ENCODE measurements around a stretch of chr21.

- PRO-cap, 3 experiments: no peak in any of the 3 experiments
- RAMPAGE, long total RNA, 2 experiments: no peak in any of the 2 experiments
- RRBS: no CpG with 5 or more reads among the region's 5 CpGs
Measured at GRCh38 chr21:5127306-5127524, 5394.2 kb upstream of the TPTE start.

DNA sequence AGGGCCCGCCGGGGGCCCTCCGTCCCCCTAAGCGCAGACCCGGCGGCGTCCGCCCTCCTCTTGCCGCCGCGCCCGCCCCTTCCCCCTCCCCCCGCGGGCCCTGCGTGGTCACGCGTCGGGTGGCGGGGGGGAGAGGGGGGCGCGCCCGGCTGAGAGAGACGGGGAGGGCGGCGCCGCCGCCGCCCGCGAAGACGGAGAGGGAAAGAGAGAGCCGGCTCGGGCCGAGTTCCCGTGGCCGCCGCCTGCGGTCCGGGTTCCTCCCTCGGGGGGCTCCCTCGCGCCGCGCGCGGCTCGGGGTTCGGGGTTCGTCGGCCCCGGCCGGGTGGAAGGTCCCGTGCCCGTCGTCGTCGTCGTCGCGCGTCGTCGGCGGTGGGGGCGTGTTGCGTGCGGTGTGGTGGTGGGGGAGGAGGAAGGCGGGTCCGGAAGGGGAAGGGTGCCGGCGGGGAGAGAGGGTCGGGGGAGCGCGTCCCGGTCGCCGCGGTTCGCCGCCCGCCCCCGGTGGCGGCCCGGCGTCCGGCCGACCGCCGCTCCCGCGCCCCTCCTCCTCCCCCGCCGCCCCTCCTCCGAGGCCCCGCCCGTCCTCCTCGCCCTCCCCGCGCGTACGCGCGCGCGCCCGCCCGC, 2308.5 kb upstream of the TPTE start:
- PRO-cap, 3 experiments: peak in 1 of 3 experiments; most common plus-strand start position 544 of the sequence (in 1)
- RAMPAGE, long total RNA, 2 experiments: no peak in any of the 2 experiments
- RRBS: no CpG with 5 or more reads among the region's 107 CpGs

GRCh38 chr21:8815145-8815950, 1706.0 kb upstream of the TPTE start:
- PRO-cap, 3 experiments: no peak in any of the 3 experiments
- RAMPAGE, long total RNA, 2 experiments: no peak in any of the 2 experiments
- RRBS: 29% methylated on average over 7 of the region's 49 CpGs

- PRO-cap, 3 experiments: no peak in any of the 3 experiments
- RAMPAGE, long total RNA, 2 experiments: start-site peak on the plus strand in 1 of 2 experiments, at chr21:8988305-8988922 at its widest, 15 reads per replicate
- RRBS: 12% methylated on average over 39 of the region's 99 CpGs
Measured at GRCh38 chr21:8987945-8989301, 1533.0 kb upstream of the TPTE start.

DNA sequence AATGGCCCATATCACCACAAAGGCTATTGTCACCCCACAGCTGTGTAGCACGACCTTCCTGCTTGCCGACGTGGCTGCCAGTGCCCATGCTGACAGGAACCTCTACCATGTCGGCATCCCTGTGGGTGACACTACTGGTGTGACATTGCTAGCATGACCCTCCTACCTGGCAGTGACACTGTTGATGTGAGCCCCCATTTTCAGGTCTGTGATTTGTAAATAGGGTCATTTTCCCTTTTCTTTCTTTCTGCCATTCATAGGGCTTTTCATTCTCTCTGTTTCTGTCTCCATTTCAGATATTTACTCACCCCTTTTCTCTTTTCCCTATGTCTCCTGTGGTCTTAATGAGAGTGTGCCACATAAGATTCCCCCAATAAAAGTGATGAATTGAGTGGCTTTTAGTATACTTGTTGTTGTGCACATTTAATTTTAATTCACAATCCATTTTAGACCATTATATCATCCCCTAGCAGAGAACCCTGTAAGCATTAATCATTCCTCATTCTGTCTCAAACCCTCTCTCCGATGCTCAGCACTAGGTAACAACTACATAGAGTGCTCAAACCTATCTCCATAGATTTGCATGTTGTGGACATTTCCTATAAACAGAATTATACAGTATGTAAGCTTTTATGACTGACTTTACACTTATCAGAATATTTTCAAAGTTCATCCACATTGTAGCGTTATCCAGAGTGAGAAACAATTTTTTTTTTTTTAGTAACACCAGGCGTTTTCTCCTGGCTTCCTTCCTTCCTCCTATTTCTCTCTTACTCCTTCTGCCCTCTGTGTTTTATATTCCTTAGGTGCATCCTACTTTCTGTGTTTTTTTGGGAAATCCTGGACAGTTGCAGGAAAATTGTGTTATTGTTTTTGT, 1528.2 kb upstream of the TPTE start:
- PRO-cap, 3 experiments: no peak in any of the 3 experiments
- RAMPAGE, long total RNA, 2 experiments: no peak in any of the 2 experiments
- RRBS: no CpG with 5 or more reads among the region's 7 CpGs

DNA sequence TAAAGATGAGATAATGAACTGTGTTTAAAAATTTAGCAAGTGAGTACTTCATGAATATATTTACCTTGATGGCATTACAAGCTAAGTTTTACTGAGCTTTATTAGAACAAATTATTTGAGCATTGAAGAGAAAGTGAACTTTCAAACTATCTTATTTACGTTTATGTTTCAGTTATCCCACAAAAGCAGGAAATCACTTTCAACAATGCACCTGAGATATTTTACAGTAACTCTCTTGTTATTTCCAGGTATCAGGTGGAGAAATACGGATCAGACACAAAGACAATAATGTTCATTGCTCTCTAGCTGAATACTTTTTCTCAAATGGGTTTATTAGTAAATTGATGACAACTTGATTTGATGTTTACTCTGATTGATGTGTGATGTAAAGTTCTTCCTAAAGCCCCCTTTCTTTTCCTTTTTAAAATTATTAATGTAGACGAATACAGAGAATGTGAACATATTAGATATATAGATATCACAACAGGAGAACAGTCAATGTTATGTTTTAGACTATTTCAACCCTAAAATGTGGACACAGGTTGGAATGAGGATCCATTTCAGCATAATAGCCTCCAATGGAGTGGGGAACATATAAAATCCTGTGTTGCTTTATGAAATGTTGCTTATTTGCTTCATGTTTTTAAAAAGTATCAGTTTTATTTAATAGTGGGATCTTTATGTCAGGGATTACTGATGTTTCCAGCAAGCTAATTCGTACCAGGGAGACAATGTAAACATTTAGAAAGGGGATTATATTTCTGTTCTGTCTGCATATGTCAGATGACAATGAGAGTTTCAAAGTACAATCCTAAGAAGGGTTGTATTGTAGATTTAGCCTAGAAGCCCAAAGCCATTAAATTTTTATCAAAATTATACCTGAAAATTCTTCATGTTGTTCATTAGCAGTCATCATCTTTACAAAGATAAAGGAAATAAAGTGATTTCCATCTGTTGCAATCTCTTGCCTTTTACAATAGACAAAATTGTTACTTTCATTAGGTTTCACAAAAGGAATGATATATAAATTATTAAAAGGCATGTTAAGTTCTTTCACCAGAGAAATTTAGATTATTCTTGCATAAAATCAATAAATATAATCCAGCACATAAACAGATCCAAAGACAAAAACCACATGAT, 1522.2 kb upstream of the TPTE start:
- PRO-cap, 3 experiments: no peak in any of the 3 experiments
- RAMPAGE, long total RNA, 2 experiments: no peak in any of the 2 experiments
- RRBS: no CpG with 5 or more reads among the region's 4 CpGs

DNA sequence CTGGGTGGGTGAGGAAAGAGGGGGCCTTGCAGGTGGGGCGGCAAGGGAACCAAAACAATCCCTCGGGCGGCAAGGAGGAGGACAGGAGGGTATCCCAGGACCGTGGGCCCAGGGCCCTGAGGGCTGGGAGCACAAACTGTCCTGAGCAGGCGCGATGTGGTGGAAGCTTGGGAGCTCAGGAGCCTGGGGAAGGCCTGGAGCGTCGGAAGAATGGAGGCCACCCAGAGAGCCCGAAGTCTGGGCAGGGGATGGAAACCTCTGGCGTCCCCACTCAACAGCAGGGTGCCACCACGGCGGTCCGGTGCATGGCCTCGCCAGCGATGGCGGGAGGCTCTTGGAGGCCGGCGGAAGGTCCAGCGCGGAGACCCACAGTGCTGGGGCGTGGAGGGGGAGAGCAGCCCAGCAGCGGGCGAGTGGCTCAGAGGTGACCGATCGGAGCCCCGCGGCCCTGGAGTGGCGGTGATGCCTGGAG, 140.4 kb downstream of the LIPI start:
- PRO-cap, 3 experiments: no peak in any of the 3 experiments
- RAMPAGE, long total RNA, 2 experiments: no peak in any of the 2 experiments
- RRBS: 4% methylated on average over 5 of the region's 28 CpGs

DNA sequence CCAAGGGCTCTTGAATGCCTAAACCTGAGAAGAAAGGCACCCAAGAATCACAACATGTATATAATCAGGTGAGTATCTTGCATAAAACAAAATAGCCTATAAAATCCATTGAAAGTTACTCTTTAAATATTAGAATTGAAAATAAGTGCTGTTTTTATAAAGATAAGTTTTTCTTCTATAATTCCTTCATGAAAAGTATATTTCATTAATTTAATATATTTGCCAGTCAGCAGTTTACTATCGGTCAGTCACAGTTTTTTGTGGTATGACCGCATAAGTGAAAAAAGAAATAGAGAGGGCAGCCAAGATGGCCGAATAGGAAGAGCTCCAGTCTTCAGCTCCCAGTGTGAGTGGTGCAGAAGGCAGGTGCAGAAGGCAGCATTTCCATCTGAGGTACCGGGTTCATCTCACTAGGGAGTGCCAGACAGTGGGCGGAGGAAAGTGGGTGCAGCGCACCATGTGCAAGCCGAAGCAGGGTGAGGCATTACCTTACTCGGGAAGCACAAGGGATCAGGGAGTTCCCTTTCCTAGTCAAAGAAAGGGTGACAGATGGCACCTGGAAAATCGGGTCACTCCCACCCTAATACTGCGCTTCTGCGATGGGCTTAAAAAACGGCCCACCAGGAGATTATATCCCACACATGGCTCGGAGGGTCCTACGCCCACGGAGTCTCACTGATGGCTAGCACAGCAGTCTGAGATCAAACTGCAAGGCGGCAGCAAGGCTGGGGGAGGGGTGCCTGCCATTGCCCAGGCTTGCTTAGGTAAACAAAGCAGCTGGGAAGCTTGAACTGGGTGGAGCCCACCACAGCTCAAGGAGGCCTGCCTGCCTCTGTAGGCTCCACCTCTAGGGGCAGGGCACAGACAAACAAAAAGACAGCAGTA, 44.1 kb downstream of the LIPI start:
- PRO-cap, 3 experiments: no peak in any of the 3 experiments
- RAMPAGE, long total RNA, 2 experiments: no peak in any of the 2 experiments
- RRBS: no CpG with 5 or more reads among the region's 16 CpGs

DNA sequence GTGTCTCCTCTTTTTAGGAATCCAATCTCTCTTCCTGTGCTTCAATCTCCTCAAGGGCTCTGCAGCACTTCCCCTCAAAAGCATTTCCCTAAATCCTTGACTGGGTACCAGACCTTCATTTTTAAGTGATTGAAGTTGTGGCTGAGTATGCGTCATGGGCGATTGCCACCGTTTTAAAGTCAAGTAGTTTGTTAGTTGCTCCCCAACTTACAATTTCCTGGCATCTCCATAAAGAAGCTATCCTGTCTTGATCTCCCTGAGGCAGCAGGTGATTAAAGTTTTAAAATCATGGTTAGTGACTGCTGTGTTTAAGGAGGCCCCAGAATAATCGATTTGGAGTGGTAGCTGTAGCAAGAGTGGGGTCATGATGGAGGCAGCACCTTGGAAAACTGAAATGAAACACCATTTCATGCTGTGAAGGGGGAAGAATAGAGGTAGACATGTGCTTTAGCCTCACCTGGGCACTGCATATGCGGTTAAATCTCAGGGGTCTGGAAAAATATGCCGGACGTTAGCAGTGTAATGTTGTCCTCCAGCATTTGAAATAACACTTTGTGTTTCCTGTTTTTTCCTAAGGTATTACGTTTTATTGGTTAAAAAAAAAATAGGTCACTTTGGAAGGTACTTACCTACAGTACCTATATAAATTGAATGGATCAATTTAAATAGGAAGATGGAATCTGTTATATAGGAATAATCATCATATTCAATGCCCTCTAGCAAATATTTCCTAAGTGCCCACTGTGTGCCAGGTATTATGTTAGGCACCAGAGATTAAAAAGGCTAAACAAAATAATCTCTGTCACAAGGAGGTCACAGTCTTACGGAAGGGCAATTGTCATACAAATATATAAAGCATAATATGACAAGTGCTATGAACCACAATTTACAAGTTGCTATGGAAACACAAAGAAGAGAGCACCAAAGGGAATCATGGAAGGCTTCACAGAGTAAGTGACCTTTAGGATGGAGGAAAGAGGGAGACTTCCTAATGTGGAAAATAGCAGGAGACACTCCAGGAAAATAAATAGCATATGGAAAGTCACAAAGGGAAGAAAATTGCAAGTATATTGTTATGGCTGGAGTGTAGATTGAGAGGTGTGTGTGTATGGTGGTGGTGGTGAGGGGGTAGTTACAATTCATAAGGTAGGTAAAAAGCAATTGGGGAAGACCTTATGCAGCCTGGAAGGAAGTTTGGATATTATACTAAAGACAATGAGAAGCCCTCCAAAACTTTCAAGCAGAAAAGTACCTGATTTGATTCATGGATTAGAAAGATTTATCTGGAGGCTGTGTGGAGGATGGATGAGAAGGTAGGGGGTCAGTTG, 62.2 kb downstream of the SAMSN1 start:
- PRO-cap, 3 experiments: no peak in any of the 3 experiments
- RAMPAGE, long total RNA, 2 experiments: no peak in any of the 2 experiments
- RRBS: no CpG with 5 or more reads among the region's 9 CpGs

GRCh38 chr21:15036491-15036852, 28.3 kb downstream of the NRIP1 start:
- PRO-cap, 3 experiments: no peak in any of the 3 experiments
- RAMPAGE, long total RNA, 2 experiments: start-site peak on the minus strand in 1 of 2 experiments, at chr21:15036227-15037011 at its widest, 15 reads per replicate
- RRBS: no CpG with 5 or more reads among the region's 1 CpG

DNA sequence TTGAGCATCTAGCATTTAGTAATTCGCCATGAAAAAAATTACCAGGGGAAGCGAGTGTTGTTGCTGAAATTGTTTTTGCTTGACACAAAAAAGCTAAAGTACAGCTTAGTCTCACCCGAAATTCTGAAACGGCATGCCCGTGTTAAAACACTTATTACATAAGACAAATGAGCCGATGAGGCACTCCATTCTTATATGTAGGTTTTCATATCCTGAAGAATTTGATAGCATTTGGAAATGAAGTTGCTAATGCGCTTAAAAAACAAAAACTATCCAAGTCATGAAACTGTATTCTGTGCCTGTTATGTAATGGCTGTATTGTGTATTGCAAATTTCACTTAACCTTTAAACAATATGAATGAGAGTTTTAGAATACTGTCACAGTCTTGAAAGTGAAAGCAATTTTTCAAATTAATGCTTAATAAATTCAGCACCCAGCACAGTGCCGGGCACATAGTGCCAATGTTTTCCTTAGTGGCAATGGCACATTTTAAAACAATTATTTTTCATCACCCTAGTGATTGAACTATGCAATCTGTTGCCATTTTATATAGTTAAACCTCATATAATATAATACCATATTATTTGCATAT, 1.5 kb upstream of the NRIP1 start:
- PRO-cap, 3 experiments: peak in 2 of 3 experiments; most common minus-strand start position 125 of the sequence (in 2)
- RAMPAGE, long total RNA, 2 experiments: no peak in any of the 2 experiments
- RRBS: no CpG with 5 or more reads among the region's 8 CpGs

DNA sequence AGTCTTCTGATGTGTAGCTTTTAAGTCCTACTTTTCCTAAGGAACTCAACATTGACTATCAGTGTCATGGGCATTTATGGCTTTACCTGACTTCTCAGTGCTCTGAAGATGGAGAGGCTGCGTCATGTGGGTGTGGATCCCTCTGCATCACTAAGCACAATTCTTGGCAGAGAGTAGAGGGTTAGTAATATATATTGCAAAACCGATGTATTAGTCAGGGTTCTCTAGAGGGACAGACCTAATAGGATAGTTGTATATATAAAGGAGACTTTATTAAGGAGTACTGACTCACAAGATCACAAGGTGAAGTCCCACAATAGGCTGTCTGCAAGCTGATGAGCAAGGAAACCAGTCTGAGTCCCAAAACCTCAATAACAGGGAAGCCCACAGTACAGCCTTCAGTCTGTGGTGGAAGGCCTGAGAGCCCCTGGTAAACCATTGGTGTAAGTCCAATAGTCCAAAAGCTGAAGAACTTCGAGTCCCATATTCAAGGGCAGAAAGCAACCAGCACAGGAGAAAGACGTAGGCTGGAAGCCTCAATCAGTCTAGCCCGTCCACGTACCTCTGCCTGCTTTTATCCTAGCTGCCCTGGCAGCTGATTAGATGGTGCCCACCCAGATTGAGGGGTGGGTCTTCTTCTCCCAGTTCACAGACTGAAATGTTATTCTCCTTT, 159.7 kb upstream of the NRIP1 start:
- PRO-cap, 3 experiments: no peak in any of the 3 experiments
- RAMPAGE, long total RNA, 2 experiments: no peak in any of the 2 experiments
- RRBS: no CpG with 5 or more reads among the region's 6 CpGs

DNA sequence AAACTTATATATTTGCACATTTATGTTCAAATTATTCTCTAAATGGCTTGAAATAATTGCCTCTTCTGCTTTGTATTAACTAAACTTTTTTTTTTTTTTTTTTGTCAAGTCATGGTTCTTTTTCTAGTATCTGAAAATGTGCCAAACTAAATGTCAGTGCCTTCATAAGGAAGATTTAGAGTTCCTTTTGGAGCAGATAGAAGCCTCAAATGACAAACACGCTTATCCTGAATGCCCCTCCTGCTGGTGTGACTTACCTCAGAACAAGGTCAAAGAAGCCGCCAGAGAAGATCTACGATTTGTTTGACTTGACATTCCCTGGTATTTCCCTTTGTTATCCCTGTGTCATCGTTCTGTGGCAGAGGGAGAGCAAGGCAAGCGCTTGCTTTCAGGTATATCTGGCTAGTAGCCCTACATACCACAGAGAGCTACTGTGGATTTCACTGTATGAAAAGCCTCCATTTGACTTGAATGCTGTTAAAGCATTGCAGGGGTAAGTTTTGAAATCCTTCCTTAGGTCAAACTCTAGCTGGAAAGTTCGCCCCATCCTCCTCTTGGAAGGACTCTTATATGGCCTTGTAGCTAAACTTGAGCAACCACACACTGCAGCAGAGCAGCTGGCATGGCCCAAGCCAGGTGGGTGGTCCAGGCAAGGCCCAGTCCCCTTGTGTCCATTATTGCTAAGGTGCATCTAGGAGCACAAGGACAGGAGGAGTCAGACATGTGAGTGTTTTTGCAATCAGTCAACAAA, 285.5 kb upstream of the USP25 start:
- PRO-cap, 3 experiments: no peak in any of the 3 experiments
- RAMPAGE, long total RNA, 2 experiments: start-site peak on the minus strand in 1 of 2 experiments, centred at positions 285 to 485 of the sequence, 5 to 41 reads per replicate
- RRBS: no CpG with 5 or more reads among the region's 6 CpGs

DNA sequence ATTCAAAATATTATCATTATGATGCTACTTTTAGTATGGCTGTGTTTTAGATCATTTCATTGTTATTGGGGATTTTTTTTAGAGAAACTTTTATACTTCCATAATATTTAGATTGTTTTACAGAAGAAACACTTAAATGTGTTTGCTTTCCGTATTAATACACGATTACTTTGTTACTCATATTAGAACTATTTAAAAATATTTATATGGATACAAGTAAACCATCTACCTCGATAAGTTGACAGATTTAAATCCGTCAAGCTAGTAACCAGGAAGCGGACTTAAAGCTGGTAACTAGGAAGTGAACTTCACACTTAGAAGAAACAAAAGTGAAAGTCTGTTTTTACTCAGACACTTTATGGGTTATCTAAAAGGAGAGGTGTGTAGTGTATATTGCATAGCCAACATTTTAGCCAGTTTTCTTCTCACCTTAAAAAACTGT, 2.4 kb downstream of the USP25 start:
- PRO-cap, 3 experiments: no peak in any of the 3 experiments
- RAMPAGE, long total RNA, 2 experiments: no peak in any of the 2 experiments
- RRBS: no CpG with 5 or more reads among the region's 5 CpGs

- PRO-cap, 3 experiments: no peak in any of the 3 experiments
- RAMPAGE, long total RNA, 2 experiments: no peak in any of the 2 experiments
- RRBS: no CpG with 5 or more reads among the region's 2 CpGs
Measured at GRCh38 chr21:15785489-15785903, 55.7 kb downstream of the USP25 start.

DNA sequence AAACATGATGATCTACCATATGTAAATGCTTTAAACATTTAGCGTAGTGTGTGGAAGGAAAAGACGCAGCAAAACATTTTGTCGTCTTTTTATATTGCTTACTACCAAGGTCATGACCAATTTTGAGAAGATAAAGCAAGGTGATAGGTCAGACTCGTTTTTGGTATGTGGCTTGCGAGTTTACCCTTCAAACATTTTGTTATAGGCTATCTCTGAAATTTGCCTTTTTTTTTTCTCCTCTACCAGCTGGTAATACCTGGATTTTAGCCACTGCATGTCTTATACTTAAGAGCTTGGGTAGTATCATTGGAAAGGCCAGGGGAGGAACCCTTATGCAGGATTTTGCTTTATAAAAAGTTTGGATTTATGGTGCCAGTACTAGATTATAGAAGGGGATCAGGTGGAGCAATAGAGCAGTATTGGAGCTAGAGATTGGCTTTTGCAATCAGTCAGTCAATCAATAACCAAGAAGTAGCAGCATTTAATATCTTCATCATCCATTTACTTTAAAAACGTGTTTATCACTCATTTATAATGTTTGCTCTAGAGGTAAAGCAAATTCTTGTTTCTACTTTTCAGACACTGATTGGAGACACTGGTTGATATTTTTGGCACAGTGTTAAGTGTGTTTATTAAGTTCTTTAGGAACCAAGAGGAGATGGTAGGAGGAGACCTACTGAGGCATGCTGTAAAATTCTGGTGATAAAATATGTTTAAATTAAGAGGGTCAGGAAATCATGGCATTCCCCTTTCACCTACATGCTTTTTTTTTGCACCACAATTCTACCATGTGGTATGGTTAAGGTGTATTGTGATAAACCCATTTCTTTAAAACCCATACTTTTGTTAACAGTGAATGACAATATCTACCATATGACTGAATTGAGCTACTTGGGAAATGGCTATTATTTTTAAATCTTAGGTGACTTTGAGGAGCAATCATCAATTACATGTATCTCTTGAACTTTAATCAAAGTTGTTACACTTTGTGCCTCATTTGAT, 58.5 kb downstream of the USP25 start:
- PRO-cap, 3 experiments: no peak in any of the 3 experiments
- RAMPAGE, long total RNA, 2 experiments: no peak in any of the 2 experiments
- RRBS: no CpG with 5 or more reads among the region's 6 CpGs

- PRO-cap, 3 experiments: no peak in any of the 3 experiments
- RAMPAGE, long total RNA, 2 experiments: start-site peak on the plus strand in 1 of 2 experiments, at chr21:15811162-15811167 at its widest, 54 reads per replicate
- RRBS: no CpG with 5 or more reads among the region's 8 CpGs
Measured at GRCh38 chr21:15810732-15811475, 81.1 kb downstream of the USP25 start.

DNA sequence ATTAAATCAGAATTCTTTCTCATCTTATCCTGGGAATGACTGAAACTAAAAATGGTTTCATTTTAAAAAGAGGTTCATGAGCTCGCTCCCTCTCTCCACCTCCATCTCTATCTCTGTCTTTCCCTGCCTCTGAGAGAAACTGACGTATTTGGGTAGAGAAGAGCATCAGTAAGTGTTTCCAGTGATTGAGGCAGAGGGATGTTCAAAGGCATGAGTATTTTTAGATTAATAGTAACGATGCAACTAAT, 349.0 kb downstream of the USP25 start:
- PRO-cap, 3 experiments: no peak in any of the 3 experiments
- RAMPAGE, long total RNA, 2 experiments: no peak in any of the 2 experiments
- RRBS: no CpG with 5 or more reads among the region's 3 CpGs

GRCh38 chr21:16193879-16194813, 464.4 kb downstream of the USP25 start:
- PRO-cap, 3 experiments: peak in 3 of 3 experiments; most common plus-strand start chr21:16194567 (in 3); most common minus-strand start chr21:16194267 (in 3)
- RAMPAGE, long total RNA, 2 experiments: start-site peak on the plus strand in 2 of 2 experiments, at chr21:16194292-16194573 at its widest, 25 to 85 reads per replicate
- RRBS: no CpG with 5 or more reads among the region's 11 CpGs

GRCh38 chr21:16196033-16196464, 466.3 kb downstream of the USP25 start:
- PRO-cap, 3 experiments: no peak in any of the 3 experiments
- RAMPAGE, long total RNA, 2 experiments: no peak in any of the 2 experiments
- RRBS: no CpG with 5 or more reads among the region's 2 CpGs

Measured in testis (tissue), 5 donors.